Measurements from ENCODE around the gene ARL4D.

GRCh38 chr17:42132914-42134321 lies 10.8 kb downstream of the HSPB9 start:
- CAGE, long polyA plus RNA, result no peak
- RRBS, result no CpG with 5 or more reads among the region's 12 CpGs

GRCh38 chr17:42223259-42223807 lies 29.0 kb upstream of the GHDC start:
- CAGE, long polyA plus RNA, result no peak
- RRBS, result no CpG with 5 or more reads among the region's 11 CpGs

DNA sequence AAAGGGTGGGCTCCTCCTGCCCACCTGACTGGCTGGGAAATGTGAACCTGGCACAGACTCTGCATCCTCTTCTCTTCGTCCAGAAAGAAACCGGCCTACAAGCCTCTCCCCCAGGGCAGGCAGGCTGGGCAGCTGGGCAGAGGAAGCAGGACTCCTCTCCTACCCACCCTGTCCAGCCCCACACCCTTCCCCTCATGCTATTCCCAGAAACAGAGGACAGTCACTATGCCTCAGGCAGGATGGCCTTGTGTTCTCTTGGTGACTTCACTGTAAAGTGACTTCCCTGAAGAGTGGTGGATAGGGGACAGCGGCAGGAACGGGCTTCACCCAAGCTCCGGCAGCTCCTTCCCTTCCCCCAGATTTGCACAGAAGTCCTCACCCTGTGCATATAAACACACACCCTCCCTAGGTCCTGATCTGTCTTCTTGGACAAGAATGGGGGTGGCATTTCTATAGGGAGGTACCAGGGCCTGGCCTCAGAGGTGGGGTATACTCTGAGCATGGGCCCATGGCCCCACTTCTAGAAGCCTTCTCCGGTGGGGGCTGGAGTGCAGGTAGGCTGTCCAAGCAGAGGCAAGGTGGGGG lies 4.9 kb upstream of the STAT5A start:
- CAGE, long polyA plus RNA, result no peak
- RRBS, result no CpG with 5 or more reads among the region's 6 CpGs

DNA sequence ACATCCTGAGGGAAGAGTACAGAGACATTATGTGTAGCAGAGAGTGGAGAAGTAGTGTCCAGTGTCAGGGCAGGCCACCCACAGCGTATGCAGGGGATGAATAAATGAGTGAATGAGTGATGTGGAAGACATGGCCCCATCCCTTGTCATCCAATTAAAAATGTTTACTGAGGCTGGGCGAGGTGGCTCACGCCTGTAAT lies 14.1 kb downstream of the STAT5A start:
- CAGE, long polyA plus RNA, result no peak
- RRBS, result no CpG with 5 or more reads among the region's 3 CpGs

DNA sequence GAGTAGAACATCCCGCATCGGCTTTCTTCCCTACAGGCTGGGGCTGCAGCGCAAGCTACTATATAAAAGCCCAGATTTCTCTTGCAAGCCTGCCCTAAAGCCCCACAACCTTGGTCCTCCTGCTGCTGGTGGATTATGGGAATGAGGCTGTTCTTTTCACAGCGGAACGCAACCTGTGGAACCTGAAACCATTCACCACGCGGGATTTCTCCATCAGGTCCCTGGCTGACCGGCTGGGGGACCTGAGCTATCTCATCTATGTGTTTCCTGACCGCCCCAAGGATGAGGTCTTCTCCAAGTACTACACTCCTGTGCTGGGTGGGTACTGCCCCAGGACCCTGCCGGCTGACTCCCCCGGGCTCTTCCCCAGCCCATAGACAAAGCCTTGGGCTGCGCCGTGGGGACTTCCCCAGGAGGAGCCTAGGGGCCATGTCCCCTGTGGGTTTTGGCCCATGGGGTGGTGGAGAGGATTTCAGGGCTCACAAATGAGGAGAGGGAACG lies 19.8 kb downstream of the STAT5A start:
- CAGE, long polyA plus RNA, result no peak
- RRBS, result no CpG with 5 or more reads among the region's 14 CpGs

DNA sequence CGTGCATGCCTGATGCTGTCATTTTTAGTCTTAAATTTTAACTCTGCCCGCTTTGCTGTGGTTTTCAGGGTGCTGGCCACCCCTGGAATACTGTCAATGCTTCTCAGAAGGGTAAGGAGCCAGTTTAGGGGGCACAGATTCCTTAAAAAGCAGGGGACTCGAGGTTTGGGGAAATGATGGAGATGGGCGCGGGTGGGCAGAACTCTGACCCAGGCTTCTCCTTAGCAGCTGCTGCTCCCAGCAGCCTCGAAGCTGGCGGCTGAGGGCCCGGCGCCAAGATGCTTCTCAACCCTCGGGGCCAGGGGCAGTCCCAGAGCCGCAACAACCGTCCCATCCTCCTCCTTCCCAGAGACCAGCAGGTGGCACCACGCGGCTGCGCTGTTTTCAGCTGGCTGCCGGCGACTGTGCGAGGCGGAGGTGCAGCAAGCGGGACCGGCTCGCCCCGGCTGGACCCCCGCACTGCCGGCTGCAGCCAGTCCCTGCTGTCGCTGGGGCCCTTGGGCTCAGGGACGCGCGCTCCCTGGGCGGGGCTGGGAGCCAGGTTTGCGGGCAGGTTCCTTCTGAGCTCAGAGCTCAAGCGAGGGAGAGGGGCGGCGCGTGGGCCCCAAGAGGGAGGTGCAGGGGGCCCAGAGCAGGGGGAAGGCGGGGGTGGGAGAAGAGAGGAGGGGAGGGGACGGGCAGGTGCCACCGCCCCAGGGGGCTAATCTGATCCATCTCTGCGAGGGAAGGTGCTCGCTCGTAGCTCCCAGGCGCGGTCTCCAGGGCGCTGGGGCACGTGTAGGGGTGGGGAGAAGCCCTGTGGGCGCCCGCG lies 23.9 kb downstream of the STAT5A start:
- CAGE, long polyA plus RNA, result no peak
- RRBS, result 5% methylated on average over 4 of the region's 48 CpGs

GRCh38 chr17:42413332-42413975 lies 9.6 kb downstream of the CAVIN1 start:
- CAGE, long polyA plus RNA, result no peak
- RRBS, result no CpG with 5 or more reads among the region's 4 CpGs

GRCh38 chr17:42675876-42676253 lies 929 bp downstream of the PLEKHH3 start:
- CAGE, long polyA plus RNA, result no peak
- RRBS, result no CpG with 5 or more reads among the region's 29 CpGs

DNA sequence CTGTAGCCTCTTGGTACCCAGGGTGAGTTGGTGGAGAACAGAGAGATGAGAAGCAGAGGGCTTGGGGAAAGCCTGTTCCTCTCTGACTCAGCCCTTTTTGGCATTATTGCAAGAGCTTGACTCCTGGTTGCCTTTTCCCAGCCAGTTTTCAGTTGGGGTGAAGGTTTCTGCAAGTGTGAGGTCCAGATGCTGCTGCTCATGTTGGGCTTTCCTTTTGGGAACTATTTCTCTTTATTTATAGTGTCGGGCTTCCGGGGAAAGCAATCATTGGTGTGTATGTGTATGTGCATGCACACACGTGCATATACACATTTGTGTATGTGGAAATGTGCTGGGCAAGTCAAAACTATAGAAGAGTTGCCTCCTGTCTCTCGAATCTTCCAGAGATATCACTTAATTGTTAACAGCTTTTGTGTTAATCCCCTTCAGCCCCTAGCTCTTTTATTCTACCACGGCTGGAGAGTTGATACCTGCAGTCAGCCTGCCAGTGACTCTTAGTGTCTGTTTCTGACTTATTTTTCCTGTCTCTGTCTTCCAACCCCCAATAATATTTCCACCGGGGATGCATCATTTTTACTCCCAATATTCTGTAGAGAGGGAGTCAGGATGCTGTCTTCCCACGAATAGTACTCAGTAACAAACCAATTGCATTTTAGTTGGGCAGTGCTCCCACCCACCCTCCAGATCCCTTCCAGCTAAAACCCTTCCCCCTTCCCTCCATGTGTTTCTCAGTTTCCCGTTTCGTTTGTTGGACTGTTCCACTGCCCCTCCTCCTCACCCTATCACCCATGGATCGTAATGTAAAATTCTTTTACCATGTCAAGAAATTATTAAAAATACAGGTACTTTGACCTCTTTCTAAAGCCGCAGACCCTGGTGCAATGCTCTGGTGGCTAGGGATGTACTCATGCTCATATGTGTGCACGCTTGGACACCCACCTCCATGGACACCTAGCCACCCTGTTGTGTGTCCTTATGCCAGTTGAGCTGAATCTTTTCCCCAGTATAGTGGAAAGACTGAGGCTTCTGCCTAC lies 1.7 kb upstream of the AOC2 start:
- CAGE, long polyA plus RNA, result no peak
- RRBS, result no CpG with 5 or more reads among the region's 12 CpGs

DNA sequence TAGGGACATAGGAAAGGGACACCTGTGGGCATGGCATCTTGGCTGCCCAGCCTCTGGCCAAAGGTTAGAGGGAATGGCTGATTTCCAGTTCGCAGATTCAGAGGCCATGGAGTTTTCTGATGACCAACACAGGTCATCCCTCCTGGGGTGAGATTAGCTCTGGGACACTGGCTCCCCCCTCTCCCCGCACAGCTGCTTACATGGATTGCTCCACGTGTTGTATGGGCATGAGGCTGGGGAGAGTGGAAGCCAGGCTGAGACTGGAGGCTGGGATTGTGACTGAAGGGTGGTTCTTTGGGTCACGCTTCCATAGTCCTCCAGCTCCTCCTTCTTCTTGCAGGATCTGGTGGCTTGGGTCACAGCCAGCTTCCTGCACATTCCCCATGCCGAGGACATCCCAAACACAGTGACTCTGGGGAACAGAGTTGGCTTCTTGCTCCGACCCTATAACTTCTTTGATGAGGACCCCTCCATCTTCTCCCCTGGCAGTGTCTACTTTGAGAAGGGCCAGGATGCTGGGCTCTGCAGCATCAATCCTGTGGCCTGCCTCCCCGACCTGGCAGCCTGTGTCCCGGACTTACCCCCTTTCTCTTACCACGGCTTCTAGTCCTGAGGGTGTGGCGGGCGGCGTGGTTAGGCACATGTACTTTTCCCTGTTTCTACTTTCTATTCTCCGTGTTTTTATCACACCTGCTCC lies 1.1 kb upstream of the AOC3 start:
- CAGE, long polyA plus RNA, result no peak
- RRBS, result no CpG with 5 or more reads among the region's 13 CpGs

DNA sequence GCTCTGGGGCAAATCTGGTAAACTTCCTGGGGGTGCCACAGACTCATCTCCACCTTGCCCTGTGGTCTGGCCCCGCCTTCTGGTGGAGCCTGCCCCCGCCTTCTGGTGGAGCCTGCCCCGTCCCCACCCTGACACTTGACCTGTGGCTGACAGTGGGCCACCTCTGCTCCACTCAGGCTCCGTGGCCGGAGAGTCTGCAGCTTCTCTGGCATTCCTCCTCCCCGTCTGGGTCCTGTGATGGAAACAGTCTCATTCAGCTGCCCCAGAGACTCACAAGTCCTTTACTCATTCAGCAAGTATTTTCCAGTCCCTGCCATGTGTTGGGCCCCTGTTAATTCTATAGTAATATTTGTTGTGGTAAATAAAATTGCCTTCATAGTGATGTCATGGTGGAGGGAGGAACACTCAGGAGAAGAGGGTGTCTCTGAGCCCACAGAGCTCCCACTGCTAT lies 21.0 kb upstream of the G6PC1 start:
- CAGE, long polyA plus RNA, result no peak
- RRBS, result no CpG with 5 or more reads among the region's 6 CpGs

DNA sequence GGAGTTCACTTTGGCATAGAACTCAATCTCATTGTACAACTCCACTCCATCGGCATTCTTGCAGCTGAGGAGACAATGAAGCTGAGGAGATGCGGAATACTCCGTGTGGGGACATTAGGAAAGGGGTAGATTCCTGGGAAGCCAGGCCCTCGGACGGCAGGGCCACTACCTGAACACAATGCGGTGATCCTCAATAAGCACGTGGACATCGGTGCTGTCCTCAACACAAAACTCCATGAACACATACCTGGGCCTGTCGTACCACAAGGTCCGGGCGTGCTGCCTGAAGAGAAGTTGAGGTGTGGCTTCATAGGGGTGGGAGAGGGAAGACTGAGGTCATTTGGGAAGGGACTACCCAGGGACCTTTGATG lies 514 bp downstream of the PTGES3L start:
- CAGE, long polyA plus RNA, result no peak
- RRBS, result no CpG with 5 or more reads among the region's 11 CpGs

DNA sequence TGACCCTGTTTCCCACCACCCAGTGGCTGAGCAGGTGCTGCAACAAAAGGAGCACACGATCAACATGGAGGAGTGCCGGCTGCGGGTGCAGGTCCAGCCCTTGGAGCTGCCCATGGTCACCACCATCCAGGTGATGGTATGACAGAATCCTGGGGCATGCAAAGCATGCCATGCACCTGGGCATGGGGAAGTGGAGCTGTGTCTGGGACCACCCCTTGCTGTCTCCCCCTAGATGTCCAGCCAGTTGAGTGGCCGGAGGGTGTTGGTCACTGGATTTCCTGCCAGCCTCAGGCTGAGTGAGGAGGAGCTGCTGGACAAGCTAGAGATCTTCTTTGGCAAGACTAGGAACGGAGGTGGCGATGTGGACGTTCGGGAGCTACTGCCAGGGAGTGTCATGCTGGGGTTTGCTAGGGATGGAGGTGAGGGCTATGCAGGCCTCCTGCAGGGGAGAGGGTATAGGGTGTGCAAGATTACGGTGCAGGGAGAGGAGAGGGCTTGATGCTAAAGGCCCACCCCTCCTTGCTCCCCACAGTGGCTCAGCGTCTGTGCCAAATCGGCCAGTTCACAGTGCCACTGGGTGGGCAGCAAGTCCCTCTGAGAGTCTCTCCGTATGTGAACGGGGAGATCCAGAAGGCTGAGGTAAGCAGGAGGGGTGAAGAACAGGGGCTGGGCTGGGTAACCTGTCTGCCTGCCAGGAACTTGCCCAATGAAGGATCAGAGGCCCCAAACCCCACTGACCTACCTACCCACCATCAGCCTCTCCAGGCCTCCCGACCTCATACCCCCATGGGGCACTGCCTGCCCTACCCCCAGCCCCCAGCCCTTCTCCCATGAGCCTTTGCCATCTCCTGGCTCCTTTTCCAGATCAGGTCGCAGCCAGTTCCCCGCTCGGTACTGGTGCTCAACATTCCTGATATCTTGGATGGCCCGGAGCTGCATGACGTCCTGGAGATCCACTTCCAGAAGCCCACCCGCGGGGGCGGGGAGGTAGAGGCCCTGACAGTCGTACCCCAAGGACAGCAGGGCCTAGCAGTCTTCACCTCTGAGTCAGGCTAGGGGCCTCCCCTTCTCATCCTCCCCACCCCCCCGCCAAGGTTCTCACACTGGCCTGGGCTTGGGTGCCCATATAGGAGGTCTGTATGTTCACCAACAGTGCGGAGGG lies 7.0 kb downstream of the IFI35 start:
- CAGE, long polyA plus RNA, result no peak
- RRBS, result no CpG with 5 or more reads among the region's 25 CpGs

DNA sequence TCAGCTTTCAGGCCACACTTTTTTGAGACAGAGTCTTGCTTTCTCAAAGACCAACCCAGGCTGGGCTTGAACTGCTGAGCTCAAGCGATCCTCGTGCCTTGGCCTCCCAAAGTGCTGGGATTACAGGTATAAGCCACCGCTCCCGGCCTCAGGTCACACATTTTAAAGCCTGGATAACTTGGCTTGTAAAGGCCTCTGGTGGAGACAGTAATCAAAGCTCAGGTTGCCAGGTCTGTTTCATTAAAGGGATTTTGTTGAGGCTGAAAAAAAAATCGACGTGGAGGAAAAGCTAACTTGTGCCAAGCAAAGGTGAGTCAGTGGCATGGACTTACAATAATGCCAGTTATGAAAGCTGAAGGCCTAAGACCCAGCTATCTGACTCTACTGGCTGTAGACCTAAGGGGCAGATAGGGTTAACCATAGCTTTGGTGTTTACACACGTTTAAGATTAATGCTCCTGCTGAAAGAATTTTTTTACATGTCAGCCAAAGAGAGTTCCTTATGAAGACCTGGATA lies 839 bp downstream of the NBR1 start:
- CAGE, long polyA plus RNA, result no peak
- RRBS, result no CpG with 5 or more reads among the region's 7 CpGs

DNA sequence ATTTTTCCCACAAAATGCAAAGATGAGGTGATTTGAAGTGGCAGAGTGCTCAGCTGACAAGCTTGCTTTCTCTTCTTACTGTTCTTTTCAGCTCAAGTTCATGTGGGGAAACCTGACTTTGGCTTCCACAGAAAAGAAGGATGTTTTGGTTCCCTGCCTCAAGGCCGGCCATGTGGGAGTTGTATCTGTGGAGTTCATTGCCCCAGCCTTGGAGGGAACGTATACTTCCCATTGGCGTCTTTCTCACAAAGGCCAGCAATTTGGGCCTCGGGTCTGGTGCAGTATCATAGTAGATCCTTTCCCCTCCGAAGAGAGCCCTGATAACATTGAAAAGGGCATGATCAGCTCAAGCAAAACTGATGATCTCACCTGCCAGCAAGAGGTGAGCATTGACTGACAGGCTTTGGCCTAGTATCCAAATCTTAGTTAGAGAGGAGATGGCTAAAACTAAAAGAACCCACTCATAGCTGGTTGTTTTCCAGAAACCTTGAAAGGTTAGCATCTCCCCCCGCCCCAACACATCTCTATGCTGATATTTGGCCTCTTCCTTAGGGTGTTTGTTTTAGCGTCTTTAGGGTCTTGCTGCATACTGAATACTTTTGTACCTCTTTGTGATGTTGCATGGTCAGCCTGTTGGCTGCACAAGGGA lies 18.3 kb upstream of the TMEM106A start:
- CAGE, long polyA plus RNA, result no peak
- RRBS, result no CpG with 5 or more reads among the region's 7 CpGs

- CAGE, long polyA plus RNA, result no peak
- RRBS, result no CpG with 5 or more reads among the region's 3 CpGs
These were observed 16.6 kb upstream of the CCDC200 start for GRCh38 chr17:43245167-43245366.

- CAGE, long polyA plus RNA, result start-site peak on the plus strand at chr17:43398980-43398999, 56 and 36 reads in 2 replicates
- RRBS, result 2% methylated on average over 9 of the region's 66 CpGs
These were observed at the start of gene ARL4D for GRCh38 chr17:43398391-43399392. TSS of gene ARL4D (plus strand) at chr17:43398993.

DNA sequence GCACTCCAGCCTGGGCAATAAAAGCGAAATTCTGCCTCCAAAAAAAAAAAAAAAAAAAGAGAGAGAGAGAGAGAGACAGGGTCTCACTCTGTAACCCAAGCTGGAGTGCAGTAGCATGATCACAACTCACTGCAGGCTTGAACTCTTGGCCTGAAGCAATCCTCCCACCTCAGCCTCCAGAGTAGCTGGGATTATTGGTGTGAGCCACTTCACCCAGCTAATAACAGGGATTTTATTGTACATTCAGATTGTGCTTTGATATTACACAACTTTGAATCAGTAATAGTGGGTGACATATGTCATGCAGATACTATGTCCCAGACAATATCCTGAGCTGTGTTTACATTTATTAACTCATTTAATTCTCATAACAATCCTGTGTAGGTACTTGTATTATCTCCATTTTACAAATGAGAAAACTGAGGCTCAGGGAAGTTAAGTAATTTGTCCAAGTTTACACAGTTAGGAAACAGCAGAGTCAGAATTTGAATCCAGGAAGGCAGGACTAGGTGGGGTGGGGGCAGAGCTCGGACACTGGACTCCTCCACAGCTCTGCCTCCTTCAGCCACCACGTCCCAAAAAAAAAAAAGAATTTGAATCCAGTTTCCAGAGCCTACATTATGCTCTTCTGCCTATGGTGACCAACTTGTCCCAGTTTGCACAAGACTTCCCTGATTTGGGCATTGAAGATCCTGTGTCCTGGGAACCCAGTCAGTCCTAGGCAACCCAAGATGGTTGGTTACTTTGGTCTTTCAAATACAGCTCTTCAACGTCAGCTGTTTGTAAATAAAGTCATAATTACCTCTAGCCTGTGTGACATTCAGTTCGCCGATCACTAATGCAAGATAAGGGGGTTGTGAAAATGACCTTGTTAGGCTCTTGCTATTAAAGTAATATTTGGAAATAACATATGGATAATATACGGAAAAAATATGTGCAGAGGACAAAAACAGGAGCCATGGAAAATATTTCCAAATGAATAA lies 19.5 kb upstream of the DHX8 start:
- CAGE, long polyA plus RNA, result no peak
- RRBS, result no CpG with 5 or more reads among the region's 7 CpGs

GRCh38 chr17:43529834-43531356 lies 15.7 kb downstream of the ETV4 start:
- CAGE, long polyA plus RNA, result no peak
- RRBS, result 18% methylated on average over 4 of the region's 35 CpGs

GRCh38 chr17:43658913-43659515 lies 2.7 kb downstream of the MEOX1 start:
- CAGE, long polyA plus RNA, result no peak
- RRBS, result no CpG with 5 or more reads among the region's 12 CpGs